OVCAR3 (cell line): Measurements from ENCODE around the genes ANAPC1 and MERTK.

DNA sequence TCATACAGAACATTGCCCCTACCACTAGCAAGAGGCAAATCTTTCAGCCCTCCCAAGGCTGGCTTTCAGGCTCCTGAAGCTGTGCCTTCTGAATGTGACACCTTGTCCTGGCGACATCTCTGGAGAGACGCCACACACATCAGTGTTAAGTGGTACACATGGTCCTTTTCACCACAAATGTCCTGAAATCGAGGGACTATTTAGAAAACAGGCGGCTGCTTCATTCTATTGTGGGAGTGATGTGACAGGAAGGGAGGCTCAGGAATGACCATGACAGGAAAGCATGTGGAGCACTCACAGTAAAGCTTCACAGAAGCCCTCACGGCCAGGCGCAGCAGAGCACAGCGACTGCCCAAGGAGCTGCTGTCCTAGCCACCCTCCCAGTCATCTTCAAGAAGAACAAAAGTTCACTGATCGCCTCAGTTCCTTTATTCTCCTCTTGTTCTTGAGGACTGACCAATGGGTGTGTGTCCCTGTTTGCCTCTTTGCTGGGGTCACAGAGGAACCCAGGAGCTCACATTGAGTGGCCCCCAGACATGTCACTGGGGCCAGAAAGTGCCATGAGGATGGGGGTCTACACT lies 84.7 kb upstream of the RANBP2 start:
- RRBS: no CpG with 5 or more reads among the region's 8 CpGs

GRCh38 chr2:108636735-108636968 lies 82.6 kb upstream of the RANBP2 start:
- RRBS: no CpG with 5 or more reads among the region's 1 CpG

GRCh38 chr2:108763202-108764465 lies 22.9 kb upstream of the CCDC138 start:
- RRBS: no CpG with 5 or more reads among the region's 21 CpGs

DNA sequence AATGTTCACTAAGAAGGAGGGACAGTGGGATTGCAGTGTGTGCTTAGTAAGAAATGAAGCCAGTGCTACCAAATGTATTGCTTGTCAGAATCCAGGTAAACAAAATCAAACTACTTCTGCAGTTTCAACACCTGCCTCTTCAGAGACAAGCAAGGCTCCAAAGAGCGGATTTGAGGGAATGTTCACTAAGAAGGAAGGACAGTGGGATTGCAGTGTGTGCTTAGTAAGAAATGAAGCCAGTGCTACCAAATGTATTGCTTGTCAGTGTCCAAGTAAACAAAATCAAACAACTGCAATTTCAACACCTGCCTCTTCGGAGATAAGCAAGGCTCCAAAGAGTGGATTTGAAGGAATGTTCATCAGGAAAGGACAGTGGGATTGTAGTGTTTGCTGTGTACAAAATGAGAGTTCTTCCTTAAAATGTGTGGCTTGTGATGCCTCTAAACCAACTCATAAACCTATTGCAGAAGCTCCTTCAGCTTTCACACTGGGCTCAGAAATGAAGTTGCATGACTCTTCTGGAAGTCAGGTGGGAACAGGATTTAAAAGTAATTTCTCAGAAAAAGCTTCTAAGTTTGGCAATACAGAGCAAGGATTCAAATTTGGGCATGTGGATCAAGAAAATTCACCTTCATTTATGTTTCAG lies 20.9 kb upstream of the CCDC138 start:
- RRBS: no CpG with 5 or more reads among the region's 2 CpGs

DNA sequence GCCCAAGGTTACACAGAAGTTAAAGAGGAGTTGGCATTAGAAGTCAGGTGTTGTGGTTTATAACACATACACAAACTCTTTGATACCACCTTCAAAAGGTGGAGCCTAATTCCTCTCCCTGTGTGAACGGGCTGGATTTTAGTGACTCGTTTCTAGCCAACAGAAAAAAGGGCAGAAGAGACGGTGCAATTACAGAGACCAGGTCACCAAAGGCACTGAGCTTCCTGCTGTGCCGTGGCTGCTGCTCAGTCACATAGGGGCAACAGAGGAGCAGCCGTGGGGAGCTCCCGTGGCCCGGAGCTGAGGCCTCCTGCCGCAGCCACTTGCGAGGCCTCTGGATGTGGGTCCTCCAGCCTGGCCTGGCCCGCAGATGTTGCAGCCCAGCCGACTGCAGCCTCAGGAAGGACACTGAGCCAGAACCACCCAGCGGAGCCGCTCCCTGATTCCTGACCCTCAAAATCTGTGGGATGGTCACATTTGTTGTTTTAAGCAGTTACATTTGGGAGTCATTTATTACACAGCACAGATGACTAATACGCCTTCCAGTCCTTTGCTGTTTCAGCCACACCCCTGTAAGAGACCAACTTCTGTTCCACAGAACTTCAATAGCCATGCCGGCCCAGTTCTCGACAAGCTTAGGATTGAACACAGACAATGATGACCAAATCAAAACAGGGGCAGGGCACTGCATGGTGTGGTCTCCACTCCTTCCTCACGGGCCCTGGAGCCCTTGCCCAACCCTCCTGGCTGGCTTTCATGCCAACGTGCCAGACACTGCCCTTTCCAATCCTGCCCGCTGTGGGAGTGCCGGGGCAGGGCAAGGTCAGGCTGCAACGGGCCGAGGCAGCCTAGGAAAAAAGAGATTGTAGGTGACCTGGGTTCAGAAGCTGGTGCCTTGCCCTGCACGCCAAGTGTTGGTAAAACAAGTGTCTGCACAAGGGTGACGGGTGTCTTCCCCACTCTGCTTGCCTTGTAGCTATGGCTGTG lies 17.0 kb downstream of the EDAR start:
- RRBS: no CpG with 5 or more reads among the region's 24 CpGs

DNA sequence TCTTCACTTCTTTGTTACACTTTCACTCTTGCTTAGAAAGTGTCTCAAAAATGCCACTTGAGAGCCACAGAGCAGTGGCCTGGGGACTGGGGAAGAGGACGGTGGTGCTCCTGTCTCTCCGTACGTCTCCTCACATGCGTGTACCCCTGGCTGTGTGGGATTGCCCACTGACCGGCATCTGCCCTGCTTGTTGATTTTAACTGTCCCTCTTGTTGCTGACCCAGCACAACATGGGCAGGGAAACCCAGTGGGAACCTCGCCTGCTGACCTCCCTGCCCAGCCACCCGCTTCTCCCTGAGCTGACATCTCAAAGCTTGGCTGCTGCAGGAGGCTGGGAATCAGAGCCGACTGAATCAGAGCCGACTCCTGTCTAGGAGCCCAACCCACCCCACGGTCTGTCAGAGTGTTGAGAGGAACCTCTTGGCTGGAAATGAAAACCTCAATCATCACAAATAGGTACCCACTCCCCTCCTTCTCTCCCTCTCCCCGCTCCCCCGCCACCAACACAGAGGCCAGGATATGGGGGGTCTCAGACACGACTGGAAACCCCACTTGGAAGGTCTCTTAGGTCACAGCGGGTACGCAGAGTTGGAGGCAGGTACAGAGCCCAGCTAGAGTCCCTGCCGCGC lies 944 bp downstream of the EDAR start:
- RRBS: no CpG with 5 or more reads among the region's 17 CpGs

- RRBS: 24% methylated on average over 19 of the region's 63 CpGs
These were observed 1.1 kb downstream of the SH3RF3 start for GRCh38 chr2:109129887-109130775.

DNA sequence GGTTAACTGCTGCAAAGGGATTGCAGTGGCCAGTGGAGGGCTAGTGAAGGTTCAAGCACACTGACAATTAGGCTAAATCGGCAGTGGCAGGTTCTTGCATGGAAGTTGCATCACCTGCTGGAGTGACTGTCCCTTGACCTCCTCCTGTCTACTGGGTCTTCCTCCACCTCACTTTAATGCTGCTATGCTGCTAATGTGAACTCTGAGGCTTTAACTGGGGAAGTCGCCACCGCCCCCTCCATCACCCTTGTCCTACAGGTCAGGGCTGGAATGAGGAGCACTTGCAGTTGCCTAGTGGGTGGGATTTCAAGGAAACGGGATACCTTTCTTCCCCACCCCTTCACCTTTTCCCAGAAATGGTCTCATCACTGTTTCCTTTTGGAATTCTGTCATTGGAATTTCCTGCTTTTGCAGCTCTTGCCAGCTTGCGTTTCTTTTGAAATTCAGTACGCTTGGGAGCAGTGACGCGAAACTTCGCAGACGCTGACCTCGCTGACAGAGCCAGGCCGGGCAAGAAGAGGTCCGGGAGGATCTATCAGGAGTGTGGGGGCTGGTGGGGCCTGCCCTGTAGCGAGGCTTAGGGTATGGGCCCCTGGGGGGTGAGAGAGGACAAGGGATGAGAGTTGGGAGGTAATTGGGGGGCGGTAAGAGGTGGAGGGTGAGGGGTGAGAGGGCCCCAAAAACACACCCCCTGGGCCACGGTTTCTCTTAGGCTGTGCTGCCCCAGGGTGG lies 150.4 kb downstream of the SH3RF3 start:
- RRBS: no CpG with 5 or more reads among the region's 16 CpGs

- RRBS: no CpG with 5 or more reads among the region's 25 CpGs
These were observed 177.3 kb downstream of the SEPTIN10 start for GRCh38 chr2:109436167-109437166.

DNA sequence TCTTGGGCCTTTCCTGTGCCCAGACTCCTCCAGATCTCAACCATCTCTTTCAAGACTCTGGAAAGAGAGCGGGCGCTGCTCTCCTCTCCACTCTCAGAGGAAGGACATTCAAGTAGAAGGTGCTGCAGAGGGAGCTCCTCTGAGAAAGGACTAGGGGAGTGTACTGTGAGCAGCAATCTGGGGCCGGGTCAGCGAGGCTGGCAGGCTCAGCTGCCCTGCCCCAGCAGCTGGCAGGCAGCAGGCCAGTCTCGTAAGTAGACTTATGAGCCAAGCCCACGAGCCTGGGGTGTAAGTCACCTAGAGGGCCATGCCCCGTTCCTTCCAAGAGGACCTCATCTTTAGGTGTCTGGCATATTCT lies 119.0 kb downstream of the SEPTIN10 start:
- RRBS: no CpG with 5 or more reads among the region's 7 CpGs

DNA sequence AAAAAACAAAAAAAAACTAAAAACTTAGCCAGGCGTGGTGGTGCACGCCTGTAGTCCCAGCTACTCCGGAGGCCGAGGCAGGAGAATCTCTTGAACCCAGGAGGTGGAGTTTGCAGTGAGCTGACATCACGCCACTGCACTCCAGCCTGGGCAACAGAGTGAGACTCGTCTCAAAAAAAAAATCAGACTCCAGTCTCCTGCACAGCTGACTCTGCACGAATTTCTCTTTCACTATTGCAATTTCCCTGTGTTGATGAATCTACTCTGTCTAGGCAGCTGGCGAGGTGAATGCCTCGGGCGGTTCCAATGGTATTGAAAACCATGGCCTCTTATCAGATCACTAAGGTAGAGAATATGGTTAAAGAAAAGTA lies 30.0 kb downstream of the SOWAHC start:
- RRBS: no CpG with 5 or more reads among the region's 10 CpGs

DNA sequence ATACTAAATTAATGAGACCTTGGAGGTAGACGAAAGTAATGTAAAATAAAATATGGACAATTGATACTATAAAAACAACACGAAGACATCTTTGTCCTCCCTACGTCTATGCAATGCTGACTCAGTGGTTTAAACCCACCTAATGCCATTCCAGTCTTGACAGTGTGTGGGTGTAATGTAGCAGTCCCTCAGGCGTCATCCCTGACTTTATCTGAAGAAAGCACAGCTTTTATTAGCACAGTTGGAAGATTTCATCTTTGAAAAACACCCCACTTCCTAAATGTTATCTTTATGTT lies 34.0 kb upstream of the MALL start:
- RRBS: no CpG with 5 or more reads among the region's 4 CpGs

DNA sequence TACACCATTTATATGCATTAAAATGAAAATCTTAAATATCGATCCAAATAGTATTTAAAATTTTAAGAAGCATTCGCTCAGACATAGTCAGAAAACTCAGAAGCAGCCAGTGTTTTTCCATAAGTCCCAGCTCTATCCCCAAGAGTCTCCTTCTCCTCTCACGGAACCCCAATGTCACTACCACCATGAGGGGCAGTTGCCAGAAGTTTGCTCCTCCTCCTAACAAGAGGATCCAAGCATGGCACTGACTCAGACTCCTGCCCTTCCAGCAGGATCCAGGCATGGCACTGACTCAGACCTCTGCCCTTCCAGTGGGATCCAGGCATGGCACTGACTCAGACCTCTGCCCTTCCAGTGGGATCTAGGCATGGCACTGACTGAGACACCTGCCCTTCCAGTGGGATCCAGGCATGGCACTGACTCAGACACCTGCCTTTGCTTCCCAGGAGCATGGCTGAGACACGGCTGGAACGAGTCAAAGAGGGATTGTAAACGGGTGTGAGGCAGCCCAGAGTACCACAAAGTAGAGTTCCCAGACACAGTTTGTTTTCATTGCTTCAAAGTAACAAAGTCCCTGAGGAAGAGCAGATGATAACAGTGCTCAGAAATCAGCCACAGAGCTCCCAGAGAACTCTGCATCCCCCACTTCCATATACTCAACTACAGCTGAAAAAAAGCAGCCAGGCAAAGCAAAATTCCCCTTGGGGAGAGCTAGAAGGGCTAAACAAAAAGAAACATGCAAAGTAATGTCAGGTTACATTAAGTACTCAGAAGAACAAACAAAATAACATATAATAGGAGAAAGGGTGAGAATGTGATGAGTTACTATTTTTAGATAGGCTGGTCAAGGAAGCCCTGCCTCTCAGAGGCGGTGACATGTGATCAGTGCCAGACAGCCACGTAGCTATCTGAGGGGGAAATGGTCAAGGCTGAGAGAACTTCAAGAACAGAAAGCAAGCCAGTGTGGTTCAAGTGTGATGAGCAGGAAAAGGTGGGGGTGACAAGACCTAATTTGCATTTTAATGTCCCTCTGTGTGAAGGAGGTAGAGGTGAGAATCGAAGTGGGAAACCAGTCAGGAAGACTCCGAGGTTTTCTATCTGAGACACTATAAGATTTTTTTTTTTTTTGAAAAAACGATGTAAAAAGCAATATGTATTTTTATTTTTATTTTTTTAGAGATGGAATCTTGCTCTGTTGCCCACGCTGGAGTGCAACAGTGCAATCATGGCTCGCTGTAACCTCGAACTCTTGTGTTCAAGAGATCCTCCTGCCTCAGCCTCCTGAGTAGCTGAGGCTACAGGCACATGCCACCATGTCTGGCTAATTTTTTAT lies 2.9 kb downstream of the BUB1 start:
- RRBS: no CpG with 5 or more reads among the region's 14 CpGs

- RRBS: 35% methylated on average over 7 of the region's 24 CpGs
These were observed 3.7 kb upstream of the BCL2L11 start for GRCh38 chr2:111116949-111117409.

DNA sequence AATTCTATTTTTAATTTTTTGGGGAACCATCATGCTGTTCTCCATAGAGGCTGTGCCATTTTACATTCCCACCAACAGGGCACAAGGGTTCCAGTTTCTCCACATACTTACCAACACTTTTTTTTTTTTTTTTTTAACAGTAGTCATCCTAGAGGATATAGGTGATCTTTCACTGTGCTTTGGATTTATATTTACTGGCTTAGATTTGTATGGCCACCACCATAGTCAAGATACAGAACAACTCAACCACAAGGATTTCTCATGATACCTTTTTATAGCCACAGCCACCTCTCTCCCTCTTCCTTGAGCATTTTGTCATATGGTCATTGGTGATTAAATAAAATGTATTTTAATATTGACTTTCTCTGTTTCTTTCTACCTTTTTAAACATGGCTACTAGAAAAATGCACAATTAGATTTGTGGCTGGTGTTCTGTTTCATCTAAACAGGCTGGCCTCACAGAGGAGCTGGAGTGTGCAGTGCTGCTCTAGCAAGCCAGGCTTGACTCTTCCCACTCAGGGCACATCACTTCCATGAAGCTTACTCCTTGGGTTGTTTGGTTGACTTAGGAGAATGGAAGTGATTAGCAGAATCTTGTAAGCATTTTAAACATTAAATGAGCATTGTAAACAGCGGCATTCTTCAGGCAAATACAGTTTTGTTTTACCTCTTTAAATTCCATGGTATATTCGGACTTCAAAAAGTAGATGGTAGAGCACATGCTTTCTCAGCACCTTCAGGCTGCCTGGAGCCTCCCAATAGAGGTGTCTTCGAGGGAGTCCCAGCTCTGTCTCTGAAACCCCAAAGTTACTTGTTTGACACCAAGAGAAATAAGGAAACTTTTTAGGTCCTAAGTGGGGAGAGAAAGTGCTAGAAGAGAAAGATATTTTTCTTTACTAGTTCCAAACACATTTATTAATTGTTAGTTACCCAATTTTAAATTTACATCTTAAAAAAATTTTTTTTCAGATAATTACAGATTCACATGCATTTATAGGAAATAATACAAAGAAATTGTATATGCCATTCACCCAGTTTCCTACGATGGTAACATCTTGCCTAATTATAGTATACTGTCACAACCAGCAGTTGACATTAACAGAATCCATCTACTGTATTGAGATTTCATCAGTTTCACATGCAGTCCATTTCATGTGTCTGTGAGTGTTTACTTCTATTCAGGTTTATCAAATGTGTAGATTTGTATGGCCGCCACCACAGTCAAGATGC lies 8.2 kb downstream of the BCL2L11 start:
- RRBS: no CpG with 5 or more reads among the region's 5 CpGs

- RRBS: no CpG with 5 or more reads among the region's 4 CpGs
These were observed 37.1 kb downstream of the BCL2L11 start for GRCh38 chr2:111157793-111158322.

GRCh38 chr2:111185170-111186244 lies 64.8 kb downstream of the BCL2L11 start:
- RRBS: no CpG with 5 or more reads among the region's 16 CpGs

GRCh38 chr2:111883377-111884572 lies at the start of gene ANAPC1:
TSS of gene ANAPC1 (minus strand) at chr2:111884193.
- RRBS: 3% methylated on average over 29 of the region's 76 CpGs

DNA sequence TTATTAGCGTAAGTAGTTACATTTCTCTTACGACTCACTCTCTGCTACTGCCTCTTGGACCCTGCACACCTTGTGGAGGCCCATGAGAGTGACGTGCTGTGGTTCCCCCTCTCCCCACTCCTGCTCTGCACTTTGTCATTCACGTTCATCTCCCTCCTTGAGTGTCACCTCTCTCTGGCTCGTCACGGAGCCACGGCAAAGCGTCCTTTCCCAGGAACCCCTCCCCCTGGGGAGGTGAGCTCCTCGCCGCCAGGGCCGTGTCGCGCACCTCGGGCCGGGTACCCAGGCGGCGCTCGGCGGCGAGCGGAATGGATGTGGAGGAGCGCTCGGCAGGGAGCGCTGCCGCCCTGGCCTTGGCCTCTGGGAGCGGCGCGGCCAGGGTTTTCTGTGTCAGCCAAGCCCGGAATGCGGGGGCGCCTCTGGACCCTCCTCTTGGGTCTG lies 652 bp upstream of the MERTK start:
- RRBS: 4% methylated on average over 13 of the region's 31 CpGs

- RRBS: 5% methylated on average over 42 of the region's 96 CpGs
These were observed at the start of gene MERTK for GRCh38 chr2:111898393-111899367. TSS of gene MERTK (plus strand) at chr2:111898607.